Epithelial cell of prostate (primary cell): ENCODE results near the gene CDCA4.

GRCh38 chr14:104695410-104695717, 5.9 kb downstream of the INF2 start:
- RRBS, result no CpG with 5 or more reads among the region's 9 CpGs

- RRBS, result 67% methylated on average over 5 of the region's 15 CpGs
Measured at GRCh38 chr14:104697593-104698367, 8.4 kb downstream of the INF2 start.

DNA sequence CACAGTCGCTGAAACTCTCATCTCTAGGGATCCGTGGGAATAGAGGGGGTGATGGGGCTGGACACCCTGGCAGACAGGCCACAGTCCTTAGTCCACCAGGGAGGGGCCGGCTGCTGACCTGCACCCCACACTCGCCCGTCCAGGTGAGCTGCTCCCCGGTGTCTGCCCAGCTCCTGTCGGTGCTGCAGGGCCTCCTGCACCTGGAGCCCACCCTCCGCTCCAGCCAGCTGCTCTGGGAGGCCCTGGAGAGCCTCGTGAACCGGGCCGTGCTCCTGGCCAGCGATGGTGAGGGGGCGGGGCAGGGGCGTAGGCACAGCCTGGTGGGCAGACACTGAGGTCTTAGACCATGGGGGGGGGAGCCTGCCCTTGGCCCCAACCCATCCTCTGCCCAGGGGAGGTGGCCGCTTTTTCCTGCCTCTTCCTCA, 17.2 kb upstream of the ADSS1 start:
- RRBS, result 74% methylated on average over 7 of the region's 15 CpGs

DNA sequence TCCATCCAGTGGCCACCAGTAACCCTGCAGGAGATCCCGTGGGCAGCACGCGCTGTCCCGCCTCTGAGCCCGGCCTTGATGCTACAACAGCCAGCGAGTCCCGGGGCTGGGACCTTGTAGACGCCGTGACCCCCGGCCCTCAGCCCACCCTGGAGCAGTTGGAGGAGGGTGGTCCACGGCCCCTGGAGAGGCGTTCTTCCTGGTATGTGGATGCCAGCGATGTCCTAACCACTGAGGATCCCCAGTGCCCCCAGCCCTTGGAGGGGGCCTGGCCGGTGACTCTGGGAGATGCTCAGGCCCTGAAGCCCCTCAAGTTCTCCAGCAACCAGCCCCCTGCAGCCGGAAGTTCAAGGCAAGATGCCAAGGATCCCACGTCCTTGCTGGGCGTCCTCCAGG, 9.8 kb upstream of the ADSS1 start:
- RRBS, result 90% methylated on average over 2 of the region's 17 CpGs

- RRBS, result 13% methylated on average over 7 of the region's 27 CpGs
Measured at GRCh38 chr14:104735888-104736925, 12.2 kb downstream of the ADSS1 start.

DNA sequence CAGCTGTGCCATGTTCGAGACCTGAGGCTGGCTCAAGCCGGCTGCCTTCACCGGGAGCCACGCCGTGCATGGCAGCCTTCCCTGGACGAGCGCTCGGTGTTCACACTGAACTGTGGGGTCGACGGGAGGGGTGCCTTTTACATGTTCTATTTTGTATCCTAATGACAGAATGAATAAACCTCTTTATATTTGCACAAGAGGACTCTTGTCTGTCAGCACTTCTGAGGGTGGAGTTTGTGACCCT, 6.4 kb downstream of the SIVA1 start:
- RRBS, result no CpG with 5 or more reads among the region's 10 CpGs

- RRBS, result under 1% methylated on average over 7 of the region's 19 CpGs
Measured at GRCh38 chr14:104801207-104801368, 187 bp downstream of the ZBTB42 start.

DNA sequence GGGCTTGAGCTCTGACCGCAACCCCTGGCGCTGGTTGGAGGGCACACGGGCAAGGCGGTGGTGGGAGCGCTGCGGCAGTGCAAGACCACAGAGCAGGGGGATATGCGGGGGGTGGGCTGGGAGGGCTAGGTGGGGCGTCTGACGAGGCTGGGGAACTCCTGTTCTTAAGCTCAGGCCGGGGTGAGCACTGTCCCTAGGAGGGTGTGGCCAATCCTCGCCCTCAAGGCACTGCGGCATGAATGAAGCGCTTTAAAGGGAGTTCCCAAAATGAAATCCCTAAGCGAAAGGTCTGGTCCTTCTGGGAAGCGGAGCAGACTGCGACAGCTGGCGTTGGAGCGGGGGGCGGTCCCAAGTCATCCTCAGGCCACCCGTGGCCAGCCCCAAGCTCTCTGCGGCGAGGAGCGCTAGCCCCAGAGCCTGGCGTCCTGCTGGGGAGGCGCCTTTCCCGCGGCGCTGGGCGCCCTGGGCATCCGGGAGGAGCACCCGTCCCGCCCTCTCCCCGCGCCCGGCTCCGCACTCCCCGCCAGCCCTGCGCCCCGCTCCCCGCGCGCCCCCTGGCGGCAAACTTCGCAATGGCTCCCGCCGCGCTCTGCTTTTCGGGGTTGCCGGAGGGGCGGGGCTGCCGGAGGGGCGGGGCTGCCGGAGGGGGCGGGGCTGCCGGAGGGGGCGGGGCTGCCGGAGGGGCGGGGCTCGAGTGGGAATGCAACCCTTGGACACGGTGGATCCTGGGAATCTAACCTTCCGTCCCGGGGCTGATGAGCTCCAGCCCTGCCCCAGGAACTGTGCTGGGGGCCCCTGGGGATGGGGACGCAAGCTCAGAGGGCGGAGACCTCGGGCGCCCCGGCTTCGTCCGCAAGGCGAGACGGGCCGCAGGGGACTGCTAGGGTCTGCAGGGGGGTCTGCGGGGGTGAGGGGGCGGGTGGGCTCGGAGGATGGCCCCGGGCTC, 25.4 kb downstream of the ZBTB42 start:
- RRBS, result 2% methylated on average over 14 of the region's 76 CpGs

DNA sequence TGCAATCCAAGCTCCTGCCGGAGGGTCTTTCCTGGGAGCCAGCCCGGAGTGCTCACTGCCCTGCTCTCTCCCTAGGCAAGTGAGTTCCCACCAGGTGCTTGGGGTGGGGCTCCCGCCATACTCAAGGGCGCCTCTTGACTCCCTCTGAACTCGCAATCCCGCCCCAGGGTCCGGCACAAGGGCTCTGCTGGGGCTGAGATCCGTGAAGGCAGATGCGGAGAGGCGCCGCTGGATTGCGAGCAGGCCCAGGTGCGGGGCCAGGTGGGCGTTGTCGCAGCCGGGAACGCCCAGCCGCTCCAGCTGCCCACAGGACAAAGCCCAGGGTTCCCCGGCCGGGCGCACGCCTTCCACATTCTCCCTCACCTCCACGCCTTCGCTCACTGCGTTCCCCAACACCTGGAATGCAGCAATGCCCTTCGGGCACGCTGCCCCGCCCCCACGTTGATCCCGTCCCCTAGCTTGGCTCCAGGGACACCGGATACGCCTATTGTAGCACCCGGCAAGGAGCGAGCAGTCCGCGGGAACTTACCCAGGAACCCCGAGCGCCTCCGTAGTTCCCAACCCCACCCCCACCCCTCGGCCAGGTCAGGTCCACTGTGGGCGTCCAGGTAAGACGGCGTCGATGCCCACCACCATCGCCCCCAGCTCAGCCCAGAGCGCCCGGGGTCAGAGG, 905 bp upstream of the CEP170B start:
- RRBS, result under 1% methylated on average over 10 of the region's 47 CpGs

DNA sequence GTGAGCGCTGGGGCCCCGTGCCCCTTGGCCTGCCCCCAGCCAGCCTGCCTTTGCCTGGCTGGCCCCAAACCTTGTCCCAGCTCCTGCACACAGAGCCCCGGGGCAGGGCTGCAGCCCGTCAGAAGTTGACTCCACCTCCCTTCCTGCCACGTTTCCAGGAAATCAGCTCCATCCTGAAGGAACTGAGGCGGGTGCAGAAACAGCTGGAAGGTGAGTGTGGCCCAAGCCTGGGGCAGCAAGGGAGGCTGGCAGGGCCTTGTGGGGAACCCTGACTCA, 29.2 kb downstream of the CEP170B start:
- RRBS, result no CpG with 5 or more reads among the region's 6 CpGs

DNA sequence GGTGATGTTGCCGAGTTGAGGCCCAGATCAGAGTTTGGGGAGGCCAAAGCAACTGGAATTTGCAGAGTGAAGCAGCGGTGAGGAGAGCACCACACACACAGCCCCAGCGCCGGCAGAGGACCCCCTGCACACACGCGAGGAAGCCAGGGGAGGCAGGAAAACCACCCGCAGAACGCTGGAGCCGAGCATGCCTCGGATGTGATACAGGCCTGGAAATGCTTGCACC, 25.7 kb upstream of the PLD4 start:
- RRBS, result no CpG with 5 or more reads among the region's 10 CpGs

DNA sequence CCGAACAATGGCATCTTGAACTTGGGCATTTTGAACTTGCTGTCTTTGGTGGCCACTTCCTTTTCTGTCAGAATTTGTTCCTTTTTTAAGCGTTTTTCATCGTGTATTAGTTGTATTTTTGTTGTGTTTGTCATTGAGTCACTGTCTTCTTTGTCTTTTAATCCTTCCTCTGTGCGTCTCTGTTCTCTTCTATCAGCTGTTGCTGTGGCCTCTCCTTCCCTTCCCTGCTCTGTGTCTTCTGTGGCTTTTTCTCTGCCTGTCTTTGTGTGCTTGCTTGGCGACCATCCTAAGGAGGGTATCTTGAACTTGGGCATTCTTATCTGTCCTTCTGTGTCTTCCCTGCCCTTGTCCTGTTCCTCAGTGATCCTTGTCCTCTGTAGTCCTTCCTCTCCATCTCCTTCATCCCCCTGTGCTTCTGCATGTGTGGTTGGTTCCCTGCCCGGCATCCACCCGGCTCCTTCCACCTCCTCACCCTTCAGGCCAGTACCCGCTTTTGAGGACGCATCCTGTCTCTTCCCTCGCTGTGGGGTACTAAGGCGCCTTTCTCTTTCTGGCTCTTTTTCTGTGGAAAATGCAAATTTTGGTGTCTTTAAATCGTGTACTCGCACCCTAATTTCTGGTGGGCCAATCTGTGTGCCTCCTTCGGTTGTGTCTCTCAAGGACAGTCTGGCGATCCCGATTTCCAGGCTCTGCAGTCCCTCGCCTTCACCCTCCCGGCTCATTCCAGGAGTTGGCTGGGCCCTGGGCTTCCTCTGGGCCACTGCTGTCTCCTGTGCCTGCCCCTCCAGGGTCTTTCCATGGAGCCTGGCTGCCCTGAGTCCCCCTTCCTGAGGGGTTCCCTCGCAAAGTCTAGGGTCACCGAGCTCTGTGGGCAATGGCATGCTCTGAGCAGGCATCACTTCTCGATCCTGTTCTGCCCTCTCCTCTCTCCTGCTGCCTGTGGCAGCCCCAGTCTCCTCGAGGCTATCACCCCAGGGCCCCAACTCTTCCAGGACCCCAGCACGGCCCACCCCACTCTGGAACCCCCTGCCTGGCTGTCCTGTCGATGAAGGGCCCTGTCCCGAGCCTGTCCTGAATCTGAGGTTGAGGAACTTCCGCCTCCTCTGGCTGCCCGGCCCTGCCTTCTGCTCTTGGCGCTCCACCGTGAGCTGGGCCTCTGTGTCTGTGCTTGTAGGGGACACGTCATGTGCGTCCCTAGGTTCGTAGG, 24.4 kb downstream of the AHNAK2 start:
- RRBS, result no CpG with 5 or more reads among the region's 32 CpGs

DNA sequence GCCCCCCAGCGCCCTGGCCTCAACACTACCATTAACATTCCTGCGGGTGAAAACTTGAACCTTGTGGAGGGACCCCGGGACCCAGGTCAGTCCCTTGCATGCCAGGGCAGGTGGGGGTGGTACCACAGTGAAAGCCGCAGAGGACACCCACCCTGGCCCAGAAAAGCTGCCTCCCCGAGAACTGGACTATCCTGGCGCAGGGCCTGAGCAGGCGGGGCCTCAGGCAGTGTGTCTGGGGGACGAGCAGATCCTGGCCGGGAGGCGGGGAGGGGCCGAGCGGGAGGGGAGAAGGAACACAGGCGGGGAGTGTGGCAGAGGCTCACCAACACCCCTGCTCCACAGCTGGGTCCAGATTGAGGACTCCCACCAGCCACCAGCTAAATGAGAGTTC, 10.0 kb downstream of the AHNAK2 start:
- RRBS, result 3% methylated on average over 3 of the region's 13 CpGs

DNA sequence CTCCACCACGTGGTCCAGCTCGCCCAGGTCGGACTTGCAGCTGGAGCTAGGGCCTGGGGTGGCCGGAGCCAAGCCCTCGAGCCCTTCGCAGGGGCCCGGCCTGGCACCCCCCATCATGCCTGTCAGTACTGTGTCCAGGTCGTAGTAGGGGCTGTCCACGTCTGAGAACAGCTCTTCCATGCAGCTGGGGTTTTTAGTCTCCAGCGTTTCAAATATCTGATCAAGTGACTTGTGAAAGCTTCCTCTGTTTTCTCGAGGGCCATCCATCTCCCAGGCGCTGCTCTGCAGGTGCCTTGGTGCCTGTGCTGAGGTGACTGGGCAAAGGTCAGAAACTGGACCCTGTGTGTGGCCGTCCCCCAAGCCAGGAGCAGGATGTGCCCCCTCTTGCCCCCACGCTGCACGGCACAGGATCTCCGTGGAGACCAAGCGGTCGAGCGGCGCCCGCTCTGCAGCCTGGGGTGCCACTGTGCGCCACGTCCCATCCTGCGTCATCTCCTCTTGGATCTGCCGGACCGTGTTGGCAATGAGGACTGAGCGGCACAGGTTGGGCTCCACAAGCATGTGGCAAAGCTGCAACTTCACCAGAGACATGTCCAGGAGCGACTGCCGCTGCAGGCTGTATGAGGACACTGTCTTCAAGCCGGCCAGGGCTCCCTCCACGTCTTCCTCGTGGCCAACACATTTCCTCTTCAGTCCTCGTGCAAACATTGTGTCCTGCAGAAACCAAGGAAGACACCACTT, 9.5 kb downstream of the CDCA4 start:
- RRBS, result no CpG with 5 or more reads among the region's 33 CpGs

- RRBS, result 0% methylated on average over 26 of the region's 120 CpGs
Measured at GRCh38 chr14:105020736-105021577, at the start of gene CDCA4. CDCA4 (minus strand) TSS chr14:105021083.

GRCh38 chr14:105093723-105094347, 28.6 kb upstream of the GPR132 start:
- RRBS, result under 1% methylated on average over 29 of the region's 41 CpGs

- RRBS, result 100% methylated on average over 5 of the region's 26 CpGs
Measured at GRCh38 chr14:105173022-105173807, 4.6 kb upstream of the JAG2 start.

DNA sequence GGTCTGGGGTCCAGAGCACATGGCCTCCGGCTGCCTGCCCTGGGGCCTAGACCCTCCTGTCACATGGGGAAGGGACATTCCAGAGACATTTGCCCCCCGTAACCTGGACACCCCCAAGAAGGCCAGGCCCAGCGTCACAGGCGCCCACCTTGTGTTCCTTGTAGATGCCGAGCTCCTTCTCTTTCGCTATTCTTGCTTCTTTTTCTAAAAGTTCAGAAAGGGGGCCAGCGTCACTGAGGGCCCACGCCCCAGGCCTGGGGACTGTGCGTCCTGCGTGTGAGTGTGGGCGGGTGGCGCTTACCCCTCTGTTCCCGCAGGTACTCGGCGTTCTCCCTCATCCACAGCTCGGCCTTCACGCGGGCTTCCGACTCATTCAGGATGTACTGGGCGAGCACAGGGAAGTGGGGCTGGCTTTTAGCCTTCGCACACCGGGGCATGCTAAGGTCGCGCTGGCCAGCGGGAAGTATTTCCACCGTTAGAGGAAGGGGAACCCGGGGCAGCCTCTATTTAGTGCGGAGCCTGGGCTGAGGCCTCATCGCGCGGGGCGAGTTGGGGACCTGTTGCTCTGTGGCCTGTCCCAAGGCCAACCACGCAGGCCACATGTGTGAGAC, 29.4 kb upstream of the BTBD6 start:
- RRBS, result 94% methylated on average over 6 of the region's 33 CpGs

DNA sequence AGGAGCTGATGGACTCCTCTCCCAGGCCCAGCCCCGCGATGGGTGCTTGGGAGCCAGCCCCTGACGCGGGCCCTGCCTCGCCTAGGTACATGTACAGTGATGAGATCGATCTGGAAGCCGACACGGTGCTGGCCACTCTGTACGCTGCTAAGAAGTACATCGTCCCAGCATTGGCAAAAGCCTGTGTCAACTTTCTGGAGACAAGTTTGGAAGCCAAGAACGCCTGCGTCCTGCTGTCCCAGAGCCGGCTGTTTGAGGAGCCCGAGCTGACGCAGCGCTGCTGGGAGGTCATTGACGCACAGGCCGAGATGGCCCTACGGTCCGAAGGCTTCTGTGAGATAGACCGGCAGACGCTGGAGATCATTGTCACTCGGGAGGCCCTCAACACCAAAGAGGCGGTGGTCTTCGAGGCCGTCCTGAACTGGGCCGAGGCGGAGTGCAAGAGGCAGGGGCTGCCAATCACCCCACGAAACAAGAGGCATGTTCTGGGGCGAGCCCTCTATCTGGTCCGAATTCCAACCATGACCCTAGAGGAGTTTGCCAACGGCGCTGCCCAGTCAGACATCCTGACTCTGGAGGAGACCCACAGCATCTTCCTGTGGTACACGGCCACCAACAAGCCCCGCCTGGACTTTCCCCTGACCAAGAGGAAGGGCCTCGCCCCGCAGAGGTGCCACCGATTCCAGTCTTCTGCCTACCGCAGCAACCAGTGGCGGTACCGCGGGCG, 1.4 kb downstream of the BTBD6 start:
- RRBS, result no CpG with 5 or more reads among the region's 43 CpGs

DNA sequence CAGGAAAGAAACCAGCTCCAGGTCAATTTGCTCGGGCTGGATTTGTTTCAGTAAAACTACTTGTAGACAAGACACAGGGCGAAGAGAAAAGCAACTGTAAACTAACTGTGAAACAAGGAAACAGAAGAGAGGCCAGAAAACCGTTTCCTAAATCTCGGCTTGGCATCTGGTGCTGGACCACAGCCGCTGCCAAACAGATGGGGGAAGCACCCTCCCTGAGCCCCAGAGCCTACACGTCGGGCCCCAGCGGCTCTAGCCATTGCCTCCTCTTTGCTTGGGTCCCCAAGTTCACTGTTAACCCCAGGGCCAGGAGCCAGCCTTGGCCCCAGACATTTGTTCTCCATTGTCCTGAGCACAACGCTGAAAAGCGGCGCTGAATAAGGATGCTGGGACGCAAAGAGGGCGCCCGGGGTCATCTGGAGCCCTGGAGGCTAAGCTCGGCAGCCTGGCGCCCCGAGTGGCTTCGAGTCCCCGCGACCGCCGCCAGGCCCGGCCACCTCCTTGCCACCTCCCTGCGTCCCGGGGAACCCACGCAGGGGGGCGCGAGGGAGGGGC, 826 bp upstream of the PACS2 start:
- RRBS, result 2% methylated on average over 12 of the region's 28 CpGs